Subcutaneous preadipocyte (primary cell): ENCODE measurements around the gene FIP1L1.

DNA sequence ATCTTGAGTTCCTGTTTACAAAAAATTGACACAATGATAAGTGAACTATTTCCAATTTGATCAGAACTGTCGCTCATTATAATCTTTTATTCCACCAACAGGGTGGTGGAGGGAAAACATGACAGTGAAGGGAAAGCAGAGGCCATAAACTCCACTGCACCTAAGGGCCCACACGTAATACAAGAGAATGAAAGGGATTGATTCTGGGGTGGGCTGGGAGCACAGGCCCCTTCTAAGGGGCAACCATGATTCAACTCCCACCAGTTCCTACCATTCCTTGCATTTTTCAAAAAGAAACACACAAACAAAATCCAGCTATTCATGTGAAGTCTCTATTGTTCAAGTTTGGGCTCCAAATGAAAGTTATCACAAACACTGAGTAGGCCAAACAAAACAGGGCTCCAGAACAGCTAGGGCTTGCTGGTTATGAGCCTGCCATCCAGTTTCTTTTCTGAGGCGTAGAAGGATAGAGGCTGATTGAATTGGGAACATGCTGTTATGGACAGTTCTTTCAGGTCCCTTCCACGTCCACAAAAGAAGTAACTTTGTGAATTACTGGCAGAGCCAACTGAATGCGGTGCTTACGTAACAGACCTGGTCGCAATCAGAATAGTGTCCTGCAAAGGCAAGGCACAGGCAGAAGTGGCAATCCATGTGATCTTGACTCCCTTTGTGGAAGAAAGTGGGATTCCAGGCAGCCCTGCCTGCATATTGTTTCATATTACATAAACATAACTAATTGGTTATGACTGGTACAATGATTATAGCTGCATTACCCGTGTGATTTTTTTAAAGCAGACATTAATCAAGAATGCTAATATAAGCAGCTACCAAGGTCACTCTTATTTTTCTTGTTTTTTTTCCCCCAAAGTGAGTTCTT, 244.5 kb downstream of the SCFD2 start:
- CAGE, long polyA plus RNA: no peak

GRCh38 chr4:53377077-53378434, at the start of gene FIP1L1:
Gene FIP1L1 (plus strand): TSS chr4:53377641.
- CAGE, long polyA plus RNA: no peak

- CAGE, long polyA plus RNA: no peak
Measured at GRCh38 chr4:53507393-53508436, 83.6 kb downstream of the LNX1 start.

DNA sequence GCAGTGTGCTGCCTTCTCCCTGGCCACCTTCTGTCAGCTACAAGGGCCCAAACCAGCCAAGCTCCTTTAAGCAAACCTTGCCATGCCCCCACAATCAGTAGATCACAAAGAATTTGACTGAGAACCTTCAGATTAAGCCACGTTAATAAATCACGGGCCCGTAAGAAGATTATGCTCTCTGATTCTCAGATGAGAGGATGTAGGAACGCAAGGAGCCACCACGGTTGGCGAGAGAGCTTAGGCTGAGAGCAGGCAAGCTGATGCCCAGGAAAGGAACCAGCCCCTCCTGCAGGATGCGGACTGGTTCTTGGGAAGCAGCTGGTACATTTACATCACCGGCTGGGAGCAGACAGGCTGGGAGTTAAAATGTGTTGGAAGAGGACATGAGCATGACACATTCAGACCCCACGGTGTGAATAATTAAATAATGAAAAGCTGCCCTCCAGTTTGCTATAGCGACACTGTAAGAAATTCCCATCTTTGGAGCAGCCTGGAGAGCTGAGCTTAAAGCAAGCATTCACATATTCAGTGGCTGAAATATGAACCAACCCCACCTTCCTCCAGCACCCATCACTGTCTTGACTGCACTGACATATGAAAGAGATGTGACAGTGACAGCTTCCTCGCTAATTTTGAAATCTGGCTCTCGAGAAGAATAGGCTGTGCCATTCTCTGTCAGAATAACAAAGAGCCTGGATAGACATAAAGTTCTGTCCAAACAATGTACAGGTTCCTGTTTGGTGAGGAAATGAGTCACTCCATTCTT, 33.1 kb downstream of the LNX1 start:
- CAGE, long polyA plus RNA: no peak

DNA sequence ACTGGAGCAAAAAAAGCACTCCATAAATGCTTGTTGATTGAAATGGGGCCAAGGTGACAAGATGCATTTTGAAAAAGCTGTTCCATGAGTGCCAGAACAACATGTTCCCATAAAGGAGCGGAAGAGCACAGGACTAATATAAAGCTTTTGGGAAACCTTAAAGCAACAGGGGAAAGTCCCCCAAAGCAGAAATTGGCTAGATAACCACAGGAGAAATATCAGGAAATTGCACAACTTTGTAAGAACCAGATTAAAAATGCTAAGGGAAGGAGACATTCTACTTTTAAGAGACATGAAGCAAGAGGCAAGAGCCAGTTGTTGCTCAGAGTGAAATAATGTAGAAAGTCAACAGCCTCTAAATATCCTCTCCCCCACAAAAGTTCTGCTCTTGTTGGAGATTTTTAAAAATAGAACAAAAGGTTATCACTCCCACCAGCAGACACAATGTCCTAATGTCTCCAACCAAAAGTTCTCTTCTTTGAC, 85.1 kb upstream of the LNX1 start:
- CAGE, long polyA plus RNA: no peak

GRCh38 chr4:54021415-54022406, 42.7 kb downstream of the CHIC2 start:
- CAGE, long polyA plus RNA: no peak

- CAGE, long polyA plus RNA: no peak
Measured at GRCh38 chr4:54062890-54063678, 1.3 kb downstream of the CHIC2 start.

DNA sequence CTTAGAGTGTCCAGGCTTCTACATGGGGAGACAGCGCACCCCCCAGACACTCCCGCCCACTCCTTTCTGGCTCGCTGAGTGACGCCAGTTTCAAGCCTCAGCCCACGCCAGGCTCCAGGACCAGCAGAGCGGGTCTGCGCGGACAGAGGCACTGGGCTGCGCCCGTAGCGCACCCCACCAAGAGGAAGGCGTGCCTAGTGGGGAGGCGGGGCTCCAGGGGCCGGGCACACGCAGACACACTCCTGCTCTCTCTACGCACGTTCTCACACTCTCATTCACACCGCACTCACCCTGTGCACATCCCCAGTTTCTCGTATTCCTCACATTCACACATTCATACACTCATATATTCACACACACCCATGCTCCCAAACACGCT, 8.8 kb upstream of the GSX2 start:
- CAGE, long polyA plus RNA: no peak

- CAGE, long polyA plus RNA: no peak
Measured at GRCh38 chr4:54230714-54231755, 1.9 kb downstream of the PDGFRA start.

- CAGE, long polyA plus RNA: no peak
Measured at GRCh38 chr4:54276949-54277551, 48.0 kb downstream of the PDGFRA start.

DNA sequence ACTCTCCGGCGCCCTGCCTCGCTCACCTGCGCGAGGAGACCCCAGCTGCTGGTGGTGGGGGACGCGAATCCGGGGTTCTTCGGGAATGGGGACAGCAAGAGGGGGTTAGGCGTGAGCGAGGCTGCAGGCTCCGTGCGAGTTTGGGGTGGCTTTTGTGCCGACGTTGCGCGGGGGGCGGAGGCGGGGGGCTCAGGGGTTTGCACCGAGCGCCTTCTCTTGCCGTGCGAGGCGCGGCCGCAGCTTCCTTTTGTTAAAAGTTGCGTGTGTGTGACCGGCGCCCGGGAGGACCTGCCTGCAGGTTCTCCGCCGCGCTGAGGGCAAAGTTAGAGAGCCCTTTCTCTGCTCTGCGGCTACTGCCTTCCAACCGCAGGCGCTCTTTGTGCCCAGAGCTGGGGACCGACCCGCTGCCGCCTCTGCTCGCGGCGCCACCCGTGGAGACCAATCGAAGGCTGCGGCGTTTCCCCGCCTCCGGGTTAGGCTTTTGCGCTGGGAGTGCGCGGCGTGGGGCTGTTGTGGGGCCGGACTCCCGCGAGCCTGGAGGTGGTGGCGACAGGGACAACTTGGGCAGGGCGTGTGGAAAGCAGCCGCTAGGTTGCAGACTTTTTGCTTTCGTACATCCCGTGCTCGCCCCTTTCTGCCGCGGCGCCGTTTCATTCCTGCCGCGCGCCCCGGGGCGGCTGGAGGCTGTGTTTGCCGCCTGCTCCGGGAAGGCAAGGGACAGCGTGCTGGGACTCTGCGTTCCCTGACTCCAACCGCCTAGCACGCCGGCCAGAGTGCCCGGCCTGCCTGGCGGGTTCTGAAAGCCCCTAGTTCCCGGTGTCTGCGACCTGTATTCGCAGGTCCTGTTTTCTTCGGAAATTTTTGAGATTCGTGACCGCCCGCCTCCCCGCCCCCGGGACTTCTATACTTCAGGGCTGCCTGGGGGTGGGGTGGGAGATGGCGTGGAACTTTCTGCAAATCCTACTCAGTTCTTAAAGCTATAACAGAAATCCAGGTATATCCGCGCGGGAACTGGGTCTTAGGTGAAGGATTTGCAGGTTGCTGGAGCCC, 804 bp downstream of the KIT start:
- CAGE, long polyA plus RNA: no peak

- CAGE, long polyA plus RNA: no peak
Measured at GRCh38 chr4:54659471-54660218, 1.9 kb downstream of the KIT start.

DNA sequence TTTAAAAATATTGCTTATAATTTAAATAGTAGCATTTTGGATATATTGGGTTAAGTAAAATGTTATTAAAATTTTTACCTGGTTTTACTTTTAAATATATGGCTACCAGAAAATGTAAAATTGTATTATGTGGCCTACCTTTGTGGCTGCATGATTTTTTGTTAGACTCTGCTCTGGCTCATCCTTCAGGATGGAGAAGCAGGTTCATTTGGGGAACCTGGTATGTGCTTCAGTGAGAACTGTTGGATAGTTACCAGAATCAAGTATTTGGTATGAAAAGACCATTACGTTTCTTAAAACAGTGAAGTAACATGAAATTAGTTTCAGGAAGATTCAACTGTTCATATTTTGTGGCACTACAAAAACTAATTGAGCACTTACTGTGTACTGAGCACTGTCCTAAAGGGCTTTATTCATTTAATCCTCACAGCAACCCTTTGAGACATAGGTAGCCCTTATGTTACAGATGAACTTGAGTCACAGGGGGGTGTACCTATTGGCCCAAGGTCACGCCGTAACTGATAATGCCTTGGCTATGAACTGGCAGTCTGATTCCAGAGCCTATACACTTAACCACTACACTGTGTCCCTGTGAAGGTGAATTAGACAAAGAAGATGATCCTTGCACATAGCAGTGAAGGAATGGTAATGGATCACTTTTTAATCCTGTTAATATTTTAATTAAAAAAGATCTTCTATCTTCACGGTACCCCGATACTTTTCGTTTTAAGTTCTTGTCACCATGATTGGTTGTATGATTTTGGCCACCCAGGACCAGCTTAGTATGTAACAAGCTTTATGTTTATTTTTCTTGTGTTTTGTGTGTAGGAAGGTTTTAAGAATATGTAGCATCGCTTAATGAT, 11.9 kb downstream of the TMEM165 start:
- CAGE, long polyA plus RNA: no peak

DNA sequence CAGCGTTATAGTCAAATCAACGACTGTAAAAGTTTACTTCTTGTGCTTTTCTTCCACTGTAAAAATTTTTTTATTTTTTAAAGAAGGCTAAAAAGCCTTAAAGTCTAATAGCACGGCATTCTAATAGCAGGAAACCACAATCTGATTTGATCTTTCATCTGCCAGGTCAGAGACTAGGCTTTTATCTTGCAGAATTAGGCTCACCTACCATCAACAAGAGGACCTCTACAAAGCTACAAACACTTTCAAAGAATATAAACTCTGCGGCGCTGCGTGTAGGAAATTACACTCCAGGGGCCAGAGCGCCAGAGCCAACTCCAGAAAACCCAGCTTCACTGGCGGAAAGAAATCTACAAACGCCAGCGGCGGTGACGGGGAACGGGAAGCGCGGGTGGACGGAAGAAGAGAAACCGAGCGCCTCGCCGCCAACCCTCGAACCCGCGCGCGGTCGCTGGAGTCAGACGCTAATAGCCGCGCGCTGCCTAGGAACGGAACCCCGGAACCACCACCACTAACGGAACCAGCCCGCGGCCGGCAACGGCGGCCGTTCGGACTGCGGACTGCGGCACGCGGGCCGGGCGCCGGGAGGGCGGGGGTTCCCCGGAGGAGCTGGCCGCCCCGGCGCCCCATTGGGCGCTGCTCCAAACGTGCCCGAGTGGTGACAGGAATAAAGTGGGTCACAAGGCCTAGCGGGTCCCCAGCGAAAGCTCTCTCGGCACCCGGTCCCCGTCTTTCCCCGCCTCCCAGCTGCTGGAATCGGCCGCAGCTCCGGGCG, 1.1 kb downstream of the CLOCK start:
- CAGE, long polyA plus RNA: no peak

DNA sequence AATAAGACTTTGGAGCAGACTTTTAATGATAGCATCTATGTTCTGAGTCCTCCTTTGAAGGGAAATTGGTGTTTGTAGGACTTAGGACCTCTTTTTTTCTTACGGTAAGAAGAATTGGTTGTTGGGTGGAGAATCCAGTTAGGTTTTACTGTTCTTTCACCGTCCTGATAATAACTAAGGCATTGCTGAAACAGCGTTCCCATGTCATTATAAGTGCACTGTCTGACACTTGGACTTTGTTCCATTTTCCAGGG, 119.8 kb downstream of the AASDH start:
- CAGE, long polyA plus RNA: no peak

DNA sequence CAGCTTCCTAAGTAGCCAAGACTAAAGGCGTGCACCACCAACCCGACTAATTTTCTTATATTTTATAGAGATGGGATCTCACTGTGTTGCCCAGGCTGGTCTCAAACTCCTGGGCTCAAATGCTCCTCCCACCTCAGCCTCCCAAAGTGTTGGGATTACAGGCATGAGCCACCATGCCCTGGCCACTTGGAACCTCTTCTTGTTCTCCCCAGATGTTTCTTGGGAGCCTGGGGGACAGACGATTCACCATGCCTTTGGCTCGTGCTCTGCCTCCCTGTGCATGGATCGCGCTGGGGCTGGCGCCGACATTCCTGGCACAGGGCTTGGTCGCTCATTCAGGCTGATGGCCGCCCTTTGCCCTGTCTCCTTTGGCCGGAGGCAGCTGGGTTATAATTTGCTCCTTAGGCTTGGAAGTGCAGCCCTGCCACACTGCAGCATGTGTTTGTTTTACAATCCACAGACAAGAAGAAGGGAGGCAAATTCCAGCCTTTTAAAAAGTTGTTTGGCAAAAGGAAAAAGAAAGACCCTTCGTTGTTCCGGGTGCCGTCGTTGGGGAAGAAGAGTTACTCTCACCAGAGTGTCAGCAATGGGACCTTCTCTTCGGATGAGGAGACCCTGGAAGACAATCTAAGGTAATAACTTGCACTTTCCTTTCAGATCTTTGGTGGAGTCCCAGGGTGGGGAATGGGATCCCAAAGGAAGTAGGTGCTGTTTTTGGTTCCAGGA, 115.3 kb downstream of the AASDH start:
- CAGE, long polyA plus RNA: no peak

DNA sequence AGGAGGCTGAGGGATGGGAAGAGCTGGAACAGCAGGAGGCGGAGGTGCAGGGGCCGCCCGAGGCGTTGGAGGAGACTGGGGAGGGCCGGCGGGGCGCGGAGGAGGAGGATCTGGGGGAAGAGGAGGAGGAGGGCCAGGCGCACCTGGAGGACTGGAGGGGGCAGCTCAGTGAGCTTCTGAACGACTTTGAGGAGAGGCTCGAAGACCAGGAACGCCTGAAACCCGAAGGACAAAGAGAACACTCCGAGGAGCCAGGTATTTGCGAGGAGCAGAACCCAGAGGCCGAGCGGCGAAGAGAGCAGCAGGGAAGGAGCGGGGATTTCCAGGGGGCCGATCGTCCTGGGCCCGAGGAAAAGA, 72.7 kb downstream of the AASDH start:
- CAGE, long polyA plus RNA: no peak

- CAGE, long polyA plus RNA: no peak
Measured at GRCh38 chr4:56458999-56459999, 8.1 kb upstream of the SRP72 start.

DNA sequence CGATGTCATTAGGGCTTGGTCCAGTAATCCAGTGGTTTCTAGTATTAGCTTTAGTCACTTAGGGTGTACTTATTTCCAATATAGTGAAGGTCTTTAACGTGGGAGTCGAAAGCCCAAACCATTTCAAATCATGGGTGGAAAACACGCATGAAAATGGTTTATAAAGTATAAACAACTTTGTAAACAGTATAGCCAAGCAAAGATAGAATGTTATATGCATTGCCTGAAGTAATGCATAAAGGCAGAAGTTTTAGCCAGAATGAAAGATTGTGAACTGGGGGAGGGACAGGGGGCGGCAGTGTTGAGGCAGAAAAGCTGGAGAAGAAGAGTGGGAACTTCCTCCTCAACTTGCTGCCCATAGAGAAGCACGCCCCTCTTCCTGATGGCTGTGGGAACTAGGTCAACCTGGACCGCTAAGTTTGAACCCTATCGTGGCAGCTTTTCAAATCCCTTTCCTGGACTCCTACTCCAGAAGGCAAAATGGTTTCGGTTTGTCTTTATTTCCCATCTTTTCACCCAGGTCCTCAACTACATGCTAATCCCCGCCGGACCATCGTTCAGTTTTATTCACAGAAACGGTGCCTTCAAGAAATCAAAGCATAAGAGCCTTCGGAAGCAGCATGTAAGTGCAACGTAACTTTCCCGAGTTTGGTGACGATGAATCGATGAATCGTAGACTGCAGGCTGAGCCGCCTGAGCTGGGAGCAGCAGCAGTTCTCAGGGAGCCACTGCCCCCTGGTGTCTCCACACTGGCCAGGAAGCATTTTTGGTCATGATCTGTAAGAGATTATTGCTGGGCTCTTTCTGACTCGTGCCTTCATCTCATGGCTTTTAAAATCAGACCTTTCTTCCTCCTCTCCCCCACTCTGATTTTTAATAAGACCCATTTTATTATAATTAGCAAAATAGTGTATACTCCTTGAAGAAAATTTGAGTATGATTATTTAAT, 21.6 kb downstream of the SPINK2 start:
- CAGE, long polyA plus RNA: no peak

- CAGE, long polyA plus RNA: no peak
Measured at GRCh38 chr4:57032430-57033550, 54.1 kb downstream of the POLR2B start.